Heart (tissue), 3 donors: ENCODE data around the gene FAM124B.

DNA sequence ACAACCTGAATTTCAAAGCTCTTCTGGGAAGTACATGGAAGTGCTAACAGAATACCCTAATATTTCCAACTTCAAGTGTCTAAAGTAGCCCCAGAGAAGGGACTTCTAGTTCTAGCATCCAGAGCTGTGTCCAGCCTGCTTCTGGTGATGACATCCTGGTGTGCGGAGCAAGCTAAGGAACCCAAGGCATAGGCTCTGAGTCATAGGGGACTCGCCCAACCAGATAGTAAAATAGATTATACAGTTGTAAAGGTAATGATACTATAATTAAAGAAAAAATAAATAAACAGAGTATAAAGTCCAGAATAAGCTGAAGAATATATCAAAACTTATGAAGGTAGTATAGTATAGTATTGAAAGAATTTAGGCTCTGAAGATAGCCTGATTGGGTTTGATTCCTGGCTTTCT lies 108.1 kb upstream of the SERPINE2 start:
- RAMPAGE, long total RNA, 2 experiments: no peak in any of the 2 experiments

DNA sequence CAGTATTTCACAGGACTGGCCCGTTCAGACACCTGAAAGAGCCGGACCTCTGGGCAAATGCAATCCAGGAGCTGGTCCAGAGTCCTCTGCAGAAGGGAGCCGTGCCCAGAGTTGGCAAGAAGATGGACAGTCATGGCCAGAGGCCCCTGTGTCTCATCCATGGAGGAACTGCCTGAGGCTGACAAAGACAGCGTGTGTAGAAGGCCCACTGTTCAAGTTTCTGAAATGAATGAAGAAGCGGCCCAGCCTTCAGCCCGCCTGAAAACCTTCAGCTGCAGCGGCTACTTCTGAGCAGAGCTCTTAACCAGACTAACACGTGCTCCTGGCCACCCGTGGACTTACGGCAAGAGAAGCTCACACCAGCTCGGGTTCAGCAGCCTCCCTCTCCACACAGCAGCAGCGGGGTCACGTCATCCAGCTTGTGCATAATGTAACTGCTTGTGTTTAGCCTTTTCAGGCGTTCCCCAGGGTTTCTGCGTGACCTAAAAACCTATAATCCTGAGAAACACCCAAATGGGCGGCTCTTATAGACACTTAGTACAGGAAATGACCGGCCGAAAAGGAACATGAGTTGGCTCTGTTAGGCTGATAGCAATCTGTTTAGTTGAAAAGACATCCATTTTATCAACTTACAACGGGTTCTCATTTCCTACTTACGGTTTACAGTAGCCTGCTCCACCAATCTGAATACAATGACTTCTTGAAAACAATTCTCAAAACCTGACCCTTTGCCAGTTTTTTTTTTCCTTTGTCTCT lies at the start of gene FAM124B:
Gene FAM124B (minus strand): TSS at position 500 of the 756 bp plus-strand sequence.
- RAMPAGE, long total RNA, 2 experiments: start-site peak on the minus strand in 1 of 2 experiments, centred at position 429 of the sequence, 6 reads per replicate

DNA sequence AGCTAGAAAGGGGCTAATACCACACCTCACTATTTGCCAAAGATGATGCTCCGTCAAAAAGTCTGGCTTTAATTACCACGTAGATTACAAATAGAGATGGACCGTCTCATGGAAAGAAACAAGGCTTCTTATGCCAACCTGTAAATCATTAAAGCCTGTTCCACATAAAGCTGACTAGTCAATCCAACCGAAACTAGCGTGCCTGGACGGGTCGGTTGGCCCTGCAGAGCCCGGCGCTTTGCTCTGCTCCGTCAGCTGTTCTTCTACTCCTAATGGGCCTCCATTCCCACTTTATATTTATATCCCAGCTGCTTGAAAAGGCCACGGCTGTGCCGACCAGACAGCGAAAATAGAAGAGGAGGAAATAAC lies 10.1 kb upstream of the FAM124B start:
- RAMPAGE, long total RNA, 2 experiments: no peak in any of the 2 experiments

GRCh38 chr2:224503581-224503876 lies 81.6 kb downstream of the CUL3 start:
- RAMPAGE, long total RNA, 2 experiments: no peak in any of the 2 experiments

DNA sequence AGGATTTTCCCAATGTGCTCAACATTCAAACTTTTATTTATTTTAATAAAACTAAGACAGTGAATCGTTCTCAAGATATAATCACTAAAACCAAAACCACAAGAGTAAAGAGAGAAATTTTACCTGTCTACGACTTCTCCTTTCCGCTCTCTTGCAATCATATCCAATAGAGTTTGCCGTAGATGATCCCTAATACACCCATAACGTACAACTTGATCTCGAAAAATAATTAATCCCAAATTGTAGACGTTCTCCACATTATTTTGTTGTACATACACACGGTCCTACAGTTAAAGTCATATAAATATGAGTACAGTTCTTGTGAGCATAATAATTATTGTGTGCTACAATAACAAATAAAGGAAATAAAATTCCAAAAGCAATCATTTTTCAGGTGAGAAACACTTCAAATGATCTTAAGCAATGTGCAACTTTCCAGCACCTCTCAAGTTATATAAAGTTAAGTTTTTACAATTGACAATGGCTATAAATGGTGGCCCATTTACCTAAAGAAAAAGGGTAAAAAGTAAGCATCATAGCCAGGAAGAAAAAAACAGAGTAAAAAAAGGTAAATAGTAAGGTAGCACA lies 70.6 kb downstream of the CUL3 start:
- RAMPAGE, long total RNA, 2 experiments: no peak in any of the 2 experiments

DNA sequence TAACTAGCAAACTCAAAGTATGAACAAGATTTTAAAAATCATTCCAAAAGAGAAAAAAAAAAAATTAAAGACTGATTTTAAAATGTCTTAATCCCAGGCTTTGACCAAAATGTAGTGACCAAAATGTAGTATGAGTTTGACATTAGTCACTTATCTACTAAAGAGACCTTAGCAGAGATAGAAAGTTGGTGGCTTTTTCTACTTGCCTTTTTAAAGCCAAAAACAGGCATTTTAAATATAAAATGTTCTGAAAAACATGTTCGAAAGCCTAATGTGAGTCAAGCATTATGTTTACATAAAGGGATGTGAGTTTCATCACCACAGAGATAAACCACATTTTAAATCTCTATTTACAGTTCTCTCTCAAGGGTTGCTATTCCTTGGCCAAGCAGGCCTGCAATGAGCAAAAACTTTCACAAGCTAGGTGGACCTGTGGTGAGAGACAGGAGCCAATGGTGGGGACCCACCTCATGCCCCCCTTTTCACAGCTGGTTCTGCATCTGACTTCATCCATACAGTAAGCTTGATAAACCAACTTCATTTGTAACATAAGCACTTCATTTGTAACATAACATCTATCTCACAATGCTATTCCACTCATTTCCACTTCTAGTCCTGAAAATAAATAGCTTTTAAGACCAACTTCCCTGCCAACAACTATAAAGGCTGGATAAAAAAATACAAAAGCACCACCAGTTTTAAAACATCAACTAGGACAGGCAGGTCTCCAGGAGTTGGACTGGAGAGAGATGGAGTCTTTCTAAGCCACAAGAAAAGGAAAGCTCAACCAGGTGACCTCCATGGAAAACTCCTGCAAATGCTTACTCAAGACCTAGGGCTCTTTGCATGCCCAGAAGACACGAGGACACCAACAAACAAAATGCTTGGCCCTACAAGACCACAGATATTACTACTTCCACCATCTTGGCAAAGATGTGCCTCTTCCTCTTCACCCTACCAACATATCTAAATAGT lies 65.0 kb downstream of the CUL3 start:
- RAMPAGE, long total RNA, 2 experiments: no peak in any of the 2 experiments

- RAMPAGE, long total RNA, 2 experiments: no peak in any of the 2 experiments
Observed at GRCh38 chr2:224574588-224574977, 10.6 kb downstream of the CUL3 start.

- RAMPAGE, long total RNA, 2 experiments: no peak in any of the 2 experiments
Observed at GRCh38 chr2:224774458-224775122, 58.4 kb upstream of the CCDC195 start.

DNA sequence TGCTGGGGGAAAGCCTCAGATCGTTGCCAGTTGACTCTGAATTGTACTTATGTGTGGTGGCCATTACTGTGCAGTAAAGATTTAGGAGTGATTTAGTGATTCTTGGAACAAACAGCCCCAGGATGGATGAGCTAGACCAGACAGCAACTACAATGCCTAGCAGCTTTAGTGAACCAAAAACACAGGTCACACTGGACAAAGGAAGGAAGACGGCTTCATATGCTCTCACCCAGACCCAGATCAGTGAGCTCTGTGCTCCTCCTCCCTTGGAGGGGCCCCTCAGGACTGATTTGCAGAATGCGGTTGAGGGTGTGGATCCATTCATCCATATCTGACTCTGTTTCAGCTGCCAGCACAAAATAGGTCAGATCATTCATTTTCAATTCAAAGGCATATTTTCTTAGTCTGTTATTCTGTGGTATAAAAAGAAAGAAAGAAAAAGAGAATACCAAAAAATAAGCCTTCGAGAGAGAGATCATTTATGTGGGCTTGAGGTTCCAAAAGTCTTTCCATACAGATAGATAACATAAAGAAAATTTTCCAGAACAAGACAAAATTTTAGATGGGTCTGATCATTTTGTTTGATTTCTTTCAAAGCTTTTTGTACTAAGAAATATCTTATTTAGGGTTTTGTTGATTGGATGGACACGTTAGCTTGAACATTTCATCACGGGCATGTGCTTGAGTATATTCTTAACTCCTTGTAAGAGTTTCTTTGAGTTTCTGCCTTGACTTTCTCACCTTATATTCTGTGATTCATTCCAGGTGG lies 159.8 kb upstream of the CCDC195 start:
- RAMPAGE, long total RNA, 2 experiments: no peak in any of the 2 experiments

GRCh38 chr2:224942438-224942648 lies 99.9 kb downstream of the DOCK10 start:
- RAMPAGE, long total RNA, 2 experiments: no peak in any of the 2 experiments

DNA sequence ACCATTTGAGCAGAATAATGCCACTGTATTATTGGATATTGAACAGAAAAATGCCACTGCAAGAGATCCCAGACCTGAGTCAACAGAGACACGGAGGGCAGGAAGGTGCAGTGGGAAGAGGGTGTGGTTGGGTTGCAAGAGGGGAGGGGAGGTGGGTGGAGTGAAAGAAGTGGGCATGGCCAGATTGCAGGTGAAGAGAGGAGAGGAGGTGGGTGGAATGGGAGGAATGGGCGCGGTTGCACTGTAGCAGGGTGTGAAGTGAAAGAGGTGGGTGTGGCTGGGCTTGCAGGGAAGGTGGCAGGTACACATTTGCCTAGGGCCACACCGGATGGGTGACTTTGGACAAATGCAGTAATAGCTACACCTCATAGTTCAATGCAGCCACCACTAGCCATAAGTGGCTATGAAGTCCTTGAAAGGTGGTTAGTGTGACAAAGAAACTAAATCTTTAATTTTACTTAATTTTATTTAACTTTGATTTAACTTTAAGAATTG lies 71.0 kb downstream of the DOCK10 start:
- RAMPAGE, long total RNA, 2 experiments: no peak in any of the 2 experiments

DNA sequence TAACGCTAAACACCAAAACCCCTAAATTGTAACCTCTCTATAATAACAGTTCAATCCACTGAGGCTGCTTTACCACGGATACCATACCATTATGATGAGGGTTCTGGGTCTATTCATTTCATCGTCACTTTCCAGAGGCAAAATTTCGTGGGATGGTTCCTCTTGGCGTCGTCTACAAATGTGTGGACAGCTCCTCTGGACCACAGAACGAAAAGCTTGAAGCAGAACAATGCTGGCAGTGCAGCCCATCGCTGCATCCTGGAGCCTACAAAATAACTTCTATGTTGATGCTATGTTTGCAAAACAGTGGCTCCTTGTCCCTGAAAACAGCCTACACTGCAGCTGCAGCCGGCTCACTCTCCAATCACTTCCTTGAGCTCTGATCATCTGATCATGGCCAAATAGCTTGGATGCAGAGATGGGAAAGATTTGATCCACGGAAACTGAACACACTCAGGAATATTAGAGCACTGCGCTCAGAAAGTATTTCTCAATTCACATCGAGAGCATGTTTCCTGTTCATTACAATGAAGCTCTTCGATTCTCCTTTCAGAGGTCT lies 60.1 kb downstream of the DOCK10 start:
- RAMPAGE, long total RNA, 2 experiments: no peak in any of the 2 experiments

- RAMPAGE, long total RNA, 2 experiments: no peak in any of the 2 experiments
Observed at GRCh38 chr2:225017576-225018160, 24.6 kb downstream of the DOCK10 start.

DNA sequence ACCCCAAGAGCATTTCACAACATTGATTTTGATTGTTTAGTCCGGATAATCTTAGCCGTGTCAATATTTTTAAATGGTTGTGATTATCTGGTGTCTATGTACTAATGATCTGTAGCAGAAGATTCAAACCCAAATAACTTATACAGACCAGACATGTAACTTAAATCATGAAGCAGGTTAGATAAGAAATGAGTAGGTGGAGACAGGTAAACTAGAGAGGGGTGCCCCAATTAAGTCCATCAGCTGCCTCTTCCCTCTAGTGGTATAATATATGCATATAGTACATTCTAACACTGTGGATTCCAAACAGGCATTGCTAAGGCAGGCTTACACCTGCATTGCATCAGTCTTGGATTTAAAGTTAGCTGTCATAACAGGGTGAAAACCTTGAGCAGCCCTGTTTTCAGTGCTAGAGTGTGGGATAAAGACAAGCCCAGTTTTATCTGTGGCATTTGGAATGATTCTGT lies 63.4 kb downstream of the NYAP2 start:
- RAMPAGE, long total RNA, 2 experiments: no peak in any of the 2 experiments

DNA sequence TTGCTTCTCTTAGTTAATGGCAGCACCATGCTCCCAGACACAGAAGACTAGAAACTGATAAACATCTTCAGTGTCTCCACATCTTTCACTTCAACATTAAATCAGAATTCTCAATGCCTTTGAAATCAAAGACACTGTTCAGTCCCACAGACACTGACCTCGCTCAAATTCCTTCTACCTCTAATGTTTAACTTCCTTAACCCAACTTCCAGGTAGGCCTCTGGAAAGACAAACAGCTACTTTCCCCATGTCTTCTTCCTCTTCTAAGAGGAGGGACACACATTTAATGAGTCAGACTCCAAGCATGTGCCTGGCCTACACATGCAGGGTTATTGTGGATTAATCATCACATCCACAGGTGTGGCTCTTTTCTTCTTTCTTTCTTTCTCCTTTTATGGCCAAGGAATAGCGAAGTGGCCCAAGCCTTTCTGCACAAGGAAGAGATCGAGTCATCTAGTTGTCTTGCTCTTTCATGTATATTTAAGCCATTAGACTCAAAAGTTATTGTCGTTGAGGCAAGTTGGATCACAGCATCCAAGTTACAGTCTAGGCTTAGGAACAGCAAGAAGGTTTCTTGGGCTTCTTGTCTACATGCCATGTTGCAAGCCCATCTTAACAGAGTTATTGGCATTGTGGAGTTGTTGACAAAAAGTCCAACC lies 387.8 kb downstream of the IRS1 start:
- RAMPAGE, long total RNA, 2 experiments: no peak in any of the 2 experiments

DNA sequence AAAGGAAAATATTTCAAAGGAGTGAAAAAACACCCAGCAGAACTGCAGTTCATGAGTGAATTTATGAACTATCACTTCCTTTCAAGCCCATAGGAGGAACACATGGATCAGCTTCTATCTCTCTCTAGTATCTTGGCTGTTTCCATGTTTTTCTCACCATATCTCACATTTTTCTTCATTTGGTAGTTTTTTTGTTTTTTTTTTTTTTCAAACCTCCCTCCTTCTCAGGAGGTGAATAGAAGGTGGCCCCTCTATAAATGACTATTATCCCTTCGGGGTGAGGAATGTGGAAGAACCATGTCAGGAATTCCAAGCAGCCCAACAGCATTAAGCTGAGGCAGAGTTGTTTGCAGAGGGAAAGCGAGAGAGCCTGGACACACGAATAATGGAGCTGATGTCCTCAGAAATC lies 315.8 kb downstream of the IRS1 start:
- RAMPAGE, long total RNA, 2 experiments: no peak in any of the 2 experiments

GRCh38 chr2:226611598-226612276 lies 187.9 kb downstream of the IRS1 start:
- RAMPAGE, long total RNA, 2 experiments: no peak in any of the 2 experiments

DNA sequence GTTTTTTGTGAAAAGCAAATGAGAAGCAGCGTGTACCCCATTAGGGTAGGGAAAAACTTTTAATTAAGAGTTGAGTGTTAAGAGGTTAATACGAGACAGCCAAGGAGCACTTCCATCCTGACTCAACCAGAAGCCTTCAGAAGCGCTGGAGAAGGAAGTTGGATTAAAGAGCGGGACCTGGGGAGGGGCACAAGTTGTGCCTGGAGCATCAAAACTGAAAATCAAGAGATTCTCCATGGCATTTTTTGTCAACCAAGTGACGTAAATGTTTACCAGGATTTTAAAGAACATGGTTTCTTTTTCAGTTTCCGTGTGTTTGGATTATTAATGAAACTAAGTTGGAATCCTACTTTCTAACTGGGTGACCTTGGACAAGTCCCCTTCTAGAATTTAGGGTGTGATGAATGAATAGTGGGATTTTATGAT lies 73.4 kb downstream of the IRS1 start:
- RAMPAGE, long total RNA, 2 experiments: no peak in any of the 2 experiments

GRCh38 chr2:226758716-226759311 lies 40.8 kb downstream of the IRS1 start:
- RAMPAGE, long total RNA, 2 experiments: no peak in any of the 2 experiments

DNA sequence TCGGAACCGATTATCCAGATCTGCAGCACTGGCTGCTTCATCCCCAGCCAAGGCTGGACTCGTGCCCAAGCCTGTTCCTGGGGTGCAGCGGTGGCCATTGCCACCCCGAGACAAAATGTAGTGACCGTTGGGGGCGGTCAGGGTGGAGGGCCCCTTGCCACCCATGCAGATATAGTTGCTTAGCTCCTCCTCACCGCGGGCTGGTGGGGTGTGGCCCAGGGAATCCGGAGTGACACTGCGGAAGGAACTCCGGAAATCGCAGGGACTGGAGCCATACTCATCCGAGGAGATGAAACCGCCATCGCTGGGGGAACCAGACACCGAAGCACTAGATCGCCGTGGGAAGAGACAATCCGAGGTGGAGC lies 2.5 kb downstream of the IRS1 start:
- RAMPAGE, long total RNA, 2 experiments: no peak in any of the 2 experiments